CMK (cell line): ENCODE data around the genes TPCN2 and FADD.

GRCh38 chr11:68818070-68818668, 23.5 kb downstream of the CPT1A start:
- RRBS: 97% methylated on average over 2 of the region's 10 CpGs

DNA sequence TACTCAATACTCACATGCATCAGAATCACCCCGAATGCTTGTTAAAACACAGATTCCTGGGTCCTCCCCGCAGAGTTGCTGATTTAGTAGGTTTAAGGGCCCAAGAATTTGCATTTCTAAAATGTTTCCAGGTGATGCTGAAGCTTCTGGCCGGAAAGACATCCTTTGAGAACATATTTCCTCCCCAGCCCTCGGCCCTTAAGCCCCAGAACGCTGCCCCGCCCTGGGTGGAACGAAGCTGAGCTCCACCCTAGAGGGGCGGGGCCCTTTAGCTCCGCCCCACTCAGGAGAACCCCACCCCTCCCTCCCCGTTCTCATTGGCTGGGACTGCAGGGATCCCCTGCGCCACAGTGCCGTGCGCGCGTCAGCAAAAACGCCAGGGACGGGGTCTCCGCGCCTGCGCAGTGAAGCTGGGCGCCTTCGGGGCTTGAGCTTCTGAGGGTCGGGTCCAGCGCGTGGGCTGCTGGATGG, at the start of gene TPCN2:
TPCN2 (plus strand) TSS at position 402 of the 471 bp plus-strand sequence.
- RRBS: no CpG with 5 or more reads among the region's 25 CpGs

DNA sequence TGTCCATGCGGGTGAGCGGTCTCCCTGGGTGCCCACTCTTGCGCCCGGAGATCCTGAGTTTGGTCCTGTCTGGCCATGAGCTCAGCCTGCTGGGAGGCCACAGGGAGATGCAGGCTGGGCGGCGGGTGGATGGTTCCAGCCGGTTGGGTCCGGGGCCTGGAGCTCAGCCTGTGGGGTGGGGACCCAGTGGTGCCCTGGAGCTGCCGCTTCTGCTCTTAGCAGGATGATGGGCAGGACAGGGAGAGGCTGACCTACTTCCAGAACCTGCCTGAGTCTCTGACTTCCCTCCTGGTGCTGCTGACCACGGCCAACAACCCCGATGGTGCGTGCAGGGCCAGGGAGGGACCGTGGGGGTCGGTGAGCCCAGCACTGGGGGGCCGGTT, 18.5 kb downstream of the TPCN2 start:
- RRBS: 98% methylated on average over 7 of the region's 15 CpGs

DNA sequence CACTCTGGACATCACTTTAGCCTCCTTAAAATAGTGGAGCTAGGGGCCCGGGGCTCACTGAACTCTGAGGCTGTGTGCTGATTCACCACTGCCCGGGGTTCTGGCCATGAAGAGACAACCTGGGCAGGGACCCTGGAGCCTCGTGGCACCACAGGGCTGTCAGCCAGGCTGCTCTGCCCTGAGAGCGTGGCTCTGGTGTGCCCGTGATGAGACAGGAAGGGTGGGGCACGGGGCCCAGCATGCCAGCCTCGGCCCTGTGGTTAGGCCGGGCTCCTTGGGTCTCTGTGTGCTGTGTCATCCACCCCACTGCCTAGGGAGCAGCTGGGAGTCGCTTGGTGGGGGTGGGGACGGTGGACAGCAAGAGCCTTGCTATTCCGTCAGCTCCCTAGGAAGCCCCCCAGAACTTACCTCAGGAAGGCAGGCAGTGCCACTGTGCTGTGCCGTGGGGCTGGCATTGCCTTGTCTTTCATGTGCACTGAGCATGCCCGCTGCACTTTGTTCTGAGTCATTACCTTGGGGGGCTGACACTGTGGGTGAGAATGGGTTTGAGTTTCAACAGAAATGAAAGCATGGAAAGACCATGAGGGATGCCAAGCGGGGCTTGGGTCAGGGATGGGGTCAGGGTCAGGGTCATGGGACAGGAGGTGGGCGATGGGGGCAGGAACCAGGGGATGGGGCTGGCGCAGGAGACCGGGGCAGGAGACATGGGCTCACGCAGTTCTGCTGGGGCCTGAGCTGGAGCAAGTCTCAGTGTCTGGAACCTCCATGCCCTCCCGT, 31.8 kb downstream of the TPCN2 start:
- RRBS: 15% methylated on average over 2 of the region's 19 CpGs

DNA sequence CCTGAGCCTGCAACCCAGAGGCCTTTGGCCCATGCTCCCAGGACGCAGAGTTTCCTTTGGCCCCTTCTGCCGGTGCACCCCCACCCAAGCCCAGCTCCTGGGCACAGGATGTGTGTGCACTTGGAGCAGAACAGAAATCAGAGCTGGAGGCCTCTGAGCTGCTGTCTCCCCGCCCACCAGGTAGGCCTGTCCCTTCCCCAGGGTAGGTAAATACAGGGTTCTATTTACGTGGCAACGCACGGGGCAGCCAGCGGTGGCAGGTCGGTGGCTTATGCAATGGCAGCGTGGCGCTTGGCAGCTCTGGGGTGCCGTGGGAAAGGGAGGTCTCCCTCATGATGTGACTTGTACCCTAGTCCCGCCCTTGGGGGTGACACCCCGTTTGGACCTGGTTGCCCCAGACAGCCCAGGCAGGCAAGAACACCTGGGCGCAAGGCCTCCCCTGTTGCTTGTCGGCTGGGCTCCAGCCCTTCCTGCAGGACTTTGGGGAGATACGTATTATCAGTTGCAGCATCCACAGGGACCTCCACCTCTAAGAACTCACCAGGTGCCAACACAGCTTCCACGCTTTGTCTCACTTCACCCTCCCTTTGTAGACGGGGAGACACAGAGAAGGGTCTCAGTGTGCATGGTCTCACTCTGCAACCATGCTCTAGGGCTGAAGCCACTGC, 20.8 kb upstream of the MYEOV start:
- RRBS: no CpG with 5 or more reads among the region's 18 CpGs

- RRBS: no CpG with 5 or more reads among the region's 9 CpGs
These were observed 107.7 kb downstream of the MYEOV start for GRCh38 chr11:69401562-69402126.

- RRBS: no CpG with 5 or more reads among the region's 17 CpGs
These were observed 2.8 kb downstream of the CCND1 start for GRCh38 chr11:69643777-69644099.

DNA sequence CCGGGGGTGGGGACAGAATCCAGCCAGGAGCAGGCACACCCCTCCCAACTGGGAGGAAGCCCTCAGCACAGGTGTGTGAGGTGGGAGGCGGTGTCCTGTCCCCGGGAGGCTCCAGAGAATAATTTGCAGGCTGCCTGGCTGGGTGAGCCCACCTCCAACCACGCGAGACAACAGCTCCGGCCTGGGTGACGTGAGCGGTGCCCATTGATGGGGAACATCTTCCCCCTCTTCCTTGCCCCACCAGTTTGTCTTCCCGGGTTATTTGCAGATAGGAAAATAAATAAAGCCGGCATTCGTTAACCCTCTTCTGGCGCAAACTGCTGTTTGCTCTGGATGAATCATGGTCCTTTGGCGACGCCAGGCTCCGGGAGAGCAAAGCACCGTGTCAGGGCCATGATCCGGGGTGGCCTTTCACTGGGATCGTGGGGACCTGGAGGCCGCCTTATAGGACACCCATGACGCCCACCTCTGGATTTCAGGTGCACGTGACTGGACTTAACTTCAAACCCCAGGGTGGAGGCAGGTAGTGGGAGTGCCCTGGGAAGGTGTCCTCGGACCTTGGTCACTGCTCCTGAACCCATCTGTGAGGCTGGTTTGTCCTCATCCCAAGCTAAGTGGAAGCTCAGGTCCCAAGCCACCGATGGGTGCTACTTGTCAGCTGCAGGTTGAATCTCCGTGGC, 13.9 kb downstream of the CCND1 start:
- RRBS: 91% methylated on average over 15 of the region's 24 CpGs

DNA sequence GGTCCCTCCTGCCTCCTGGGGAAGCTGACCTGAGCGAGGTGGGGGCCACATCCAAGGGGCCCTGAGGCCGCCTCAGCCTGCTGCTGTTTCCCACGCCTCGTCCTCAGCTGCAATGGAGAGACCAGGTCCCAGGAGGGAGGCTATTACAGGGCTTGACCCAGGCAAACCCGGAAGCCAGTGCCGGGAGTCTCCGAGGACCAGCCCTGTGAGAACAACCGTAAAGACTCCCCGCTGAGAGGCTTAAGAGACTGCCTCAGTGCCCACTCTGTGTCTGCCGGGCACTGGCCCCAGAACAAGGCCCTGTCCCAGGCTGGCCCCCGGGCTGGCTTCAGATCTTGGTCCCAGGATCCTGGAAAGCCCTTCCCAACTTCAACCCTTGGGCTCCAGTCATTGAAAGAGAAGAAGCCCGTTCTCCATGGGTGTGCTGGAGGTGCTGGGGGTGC, 124.3 kb upstream of the FGF3 start:
- RRBS: 66% methylated on average over 4 of the region's 12 CpGs

GRCh38 chr11:69965763-69966746, 112.1 kb upstream of the ANO1 start:
- RRBS: 37% methylated on average over 4 of the region's 25 CpGs

DNA sequence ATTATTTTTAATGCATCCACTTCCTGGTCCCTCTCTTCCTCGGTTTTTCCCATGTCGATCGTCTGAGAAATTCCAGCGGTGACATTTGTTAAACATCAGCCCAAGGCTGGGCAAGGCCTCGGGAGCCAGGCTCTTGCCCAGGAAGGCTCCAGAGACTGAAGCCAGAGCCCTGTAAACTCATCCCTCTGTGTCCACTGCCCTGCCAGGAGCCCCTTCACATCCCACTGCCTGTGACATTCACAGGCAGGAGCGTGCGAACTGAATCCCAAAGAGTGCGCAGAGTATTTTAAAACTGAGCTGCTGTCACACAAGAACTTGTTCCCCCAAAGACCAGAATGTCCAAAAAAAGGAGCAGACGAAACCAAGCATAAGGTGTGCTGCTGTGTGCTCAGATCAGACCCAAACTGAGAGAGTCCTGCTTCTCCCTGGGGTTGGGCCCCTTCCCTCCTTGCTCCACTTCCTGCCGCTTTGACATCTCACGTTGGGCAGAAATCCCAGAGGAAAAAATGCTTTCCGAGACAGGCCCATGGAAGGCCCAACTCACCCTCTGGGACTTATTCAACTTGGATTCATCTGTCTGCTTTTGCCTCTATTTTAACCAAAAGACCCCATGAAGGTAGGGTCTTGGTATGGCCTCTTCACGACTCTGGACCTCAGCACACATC, 56.4 kb upstream of the ANO1 start:
- RRBS: no CpG with 5 or more reads among the region's 13 CpGs

DNA sequence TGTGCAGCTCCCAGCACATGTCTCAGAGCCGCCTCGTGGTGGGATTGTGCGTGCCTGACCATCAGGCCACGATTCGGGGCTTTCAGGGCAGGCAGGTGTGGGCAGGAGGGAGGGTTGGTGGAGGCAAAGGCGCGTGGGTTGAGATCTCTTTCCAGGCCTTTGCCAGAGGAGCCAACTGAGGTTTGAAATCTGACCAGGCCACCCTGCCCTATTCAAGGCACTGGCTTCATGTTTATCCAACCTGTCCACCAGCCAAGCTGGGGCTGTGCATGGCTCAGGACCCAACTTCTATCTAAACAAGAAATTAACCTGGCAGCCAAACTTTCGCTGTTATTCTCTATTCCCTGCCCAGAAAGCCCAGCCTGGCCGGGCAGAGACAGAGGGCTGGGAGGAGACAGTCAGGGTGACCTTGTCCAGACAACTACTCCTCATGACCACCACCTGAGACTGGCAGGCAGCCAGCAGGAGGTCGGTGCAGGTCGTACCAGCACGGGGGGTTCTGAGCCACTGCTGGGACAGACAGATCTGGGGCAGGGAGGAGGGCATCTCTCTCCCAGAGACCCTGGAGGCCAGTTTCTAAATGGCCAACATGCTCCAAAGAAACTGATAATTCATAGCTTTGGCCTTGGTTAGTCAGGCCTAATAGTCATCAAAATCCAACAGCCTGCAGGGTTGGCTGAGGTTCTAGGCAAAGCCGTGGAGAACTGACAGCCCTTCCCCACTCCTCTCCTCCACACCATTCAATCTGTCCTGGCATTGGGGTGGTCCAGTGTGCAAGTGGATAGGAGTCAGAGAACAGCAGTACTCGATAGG, 28.2 kb downstream of the ANO1 start:
- RRBS: no CpG with 5 or more reads among the region's 14 CpGs

DNA sequence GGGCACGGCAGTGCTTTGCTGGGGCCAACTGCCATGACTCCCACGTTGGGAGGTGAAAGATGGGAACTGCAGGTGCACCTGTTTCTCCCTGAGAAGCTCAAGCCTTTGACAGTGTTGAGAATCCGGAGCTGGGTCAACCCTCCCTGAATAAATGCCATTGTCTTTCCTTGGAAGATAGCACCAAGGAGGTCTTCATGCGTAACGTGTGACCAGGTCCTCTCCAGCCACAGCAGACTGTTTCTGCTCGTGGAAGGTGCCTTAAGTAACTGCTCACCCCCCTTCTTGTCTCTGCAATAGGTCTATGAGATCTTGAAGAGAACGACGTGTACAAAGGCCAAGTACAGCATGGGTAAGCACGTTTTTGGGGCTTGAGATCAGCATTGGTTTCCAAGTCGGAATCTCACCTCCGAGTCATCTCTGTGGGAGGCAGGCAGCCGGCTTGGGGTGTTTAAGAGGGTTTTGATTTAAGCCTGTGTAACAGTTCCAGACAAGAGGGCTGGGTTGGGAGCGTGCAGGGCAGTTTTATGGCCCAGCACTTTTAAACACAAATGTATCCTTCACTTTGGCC, 30.0 kb downstream of the ANO1 start:
- RRBS: no CpG with 5 or more reads among the region's 13 CpGs

GRCh38 chr11:70161454-70162120, 41.5 kb upstream of the FADD start:
- RRBS: 55% methylated on average over 4 of the region's 18 CpGs

DNA sequence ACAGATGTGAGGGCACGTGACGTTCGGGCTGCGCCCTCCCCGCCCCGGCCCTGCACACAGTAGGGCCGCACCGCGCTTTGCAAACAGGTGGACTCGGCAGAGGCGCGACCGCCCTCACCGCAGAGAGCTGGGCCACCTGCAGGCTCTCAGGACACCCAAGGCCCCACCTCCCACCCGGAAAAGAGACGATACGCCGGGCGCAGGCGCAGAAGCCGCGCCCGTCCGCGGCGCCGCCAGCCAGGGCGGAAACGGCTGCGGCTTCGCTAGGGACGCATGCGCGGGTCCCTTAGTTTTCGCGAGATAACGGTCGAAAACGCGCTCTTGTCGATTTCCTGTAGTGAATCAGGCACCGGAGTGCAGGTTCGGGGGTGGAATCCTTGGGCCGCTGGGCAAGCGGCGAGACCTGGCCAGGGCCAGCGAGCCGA, at the start of gene FADD:
FADD (plus strand) TSS at position 318 of the 425 bp plus-strand sequence.
- RRBS: under 1% methylated on average over 5 of the region's 48 CpGs

DNA sequence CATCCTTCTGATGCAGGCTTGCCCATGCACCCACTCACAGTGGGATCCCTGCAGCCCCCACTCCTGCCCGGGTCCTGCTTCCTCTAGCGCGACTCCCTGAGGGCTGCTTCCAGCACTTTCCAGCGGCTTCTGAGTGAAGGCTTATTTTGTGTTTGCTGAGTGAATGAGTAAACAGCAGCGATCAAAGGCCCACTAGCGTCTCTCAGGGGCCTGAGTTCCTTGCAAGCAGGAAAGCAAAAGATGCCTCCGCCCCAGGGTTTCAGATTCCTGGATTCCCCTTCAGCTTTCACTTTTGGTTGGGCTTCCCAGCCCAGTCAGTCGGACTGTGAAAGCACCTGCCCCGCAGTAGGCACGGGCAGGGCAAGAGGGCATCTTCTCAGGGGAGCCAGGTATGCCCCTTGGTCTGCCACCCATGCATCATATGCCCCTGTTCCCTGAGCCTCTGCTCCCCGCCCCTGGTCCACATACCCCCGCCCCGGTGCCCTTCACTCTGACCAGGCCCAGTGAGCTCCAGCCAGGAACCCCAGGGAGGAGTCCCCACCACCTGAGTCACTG, 9.2 kb downstream of the FADD start:
- RRBS: no CpG with 5 or more reads among the region's 13 CpGs

DNA sequence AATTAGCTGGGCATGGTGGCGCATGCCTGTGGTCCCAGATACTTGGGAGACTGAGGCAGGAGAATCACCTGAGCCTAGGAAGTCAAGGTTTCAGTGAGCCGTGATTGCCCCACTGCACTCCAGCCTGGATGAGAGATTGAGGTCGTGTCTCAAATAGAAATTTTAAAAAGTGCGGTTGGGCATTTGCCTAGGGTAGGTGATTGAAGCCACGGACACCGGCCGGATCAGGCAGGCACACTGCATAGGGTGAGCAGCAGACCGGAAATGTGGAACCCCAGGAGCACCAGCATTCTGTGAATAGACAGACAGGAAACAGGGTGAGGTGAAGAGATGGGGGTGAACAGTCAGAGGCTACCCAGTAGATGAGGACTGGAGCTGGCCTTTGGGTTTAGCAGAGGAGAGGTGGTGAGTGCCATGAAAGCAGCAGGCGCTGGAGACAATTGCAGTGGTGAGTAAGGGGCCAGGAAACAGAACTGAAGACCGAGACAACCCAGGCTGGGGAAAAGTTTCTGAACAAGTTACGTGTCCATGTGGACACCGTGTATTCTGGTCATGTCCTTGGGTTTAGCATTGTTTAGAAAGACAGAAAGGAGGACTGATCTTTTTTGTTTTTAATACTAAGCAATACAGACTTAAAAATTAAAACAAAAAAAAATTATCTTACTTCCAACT, 43.5 kb downstream of the PPFIA1 start:
- RRBS: no CpG with 5 or more reads among the region's 12 CpGs

GRCh38 chr11:70324289-70324679, 53.8 kb downstream of the PPFIA1 start:
- RRBS: no CpG with 5 or more reads among the region's 4 CpGs

DNA sequence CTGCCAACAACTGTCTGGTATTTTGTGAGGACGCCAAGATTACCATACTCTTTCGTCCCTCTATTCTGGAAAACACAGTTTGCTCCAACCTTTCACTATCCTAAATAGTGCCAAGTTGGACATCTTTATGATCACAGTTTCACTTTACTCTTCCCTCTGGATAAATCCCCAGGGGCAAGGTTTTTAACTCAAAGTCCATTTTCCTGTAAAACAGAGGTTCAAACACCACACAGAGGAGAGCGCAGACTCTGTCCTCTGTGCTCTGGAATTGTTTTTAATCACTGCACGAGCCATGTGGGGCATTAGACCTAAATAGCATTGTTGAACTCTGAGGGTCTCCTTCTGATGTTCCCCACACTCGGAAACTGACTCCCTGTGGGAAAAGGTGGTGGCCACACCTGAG, 39.1 kb downstream of the SHANK2 start:
- RRBS: no CpG with 5 or more reads among the region's 5 CpGs

DNA sequence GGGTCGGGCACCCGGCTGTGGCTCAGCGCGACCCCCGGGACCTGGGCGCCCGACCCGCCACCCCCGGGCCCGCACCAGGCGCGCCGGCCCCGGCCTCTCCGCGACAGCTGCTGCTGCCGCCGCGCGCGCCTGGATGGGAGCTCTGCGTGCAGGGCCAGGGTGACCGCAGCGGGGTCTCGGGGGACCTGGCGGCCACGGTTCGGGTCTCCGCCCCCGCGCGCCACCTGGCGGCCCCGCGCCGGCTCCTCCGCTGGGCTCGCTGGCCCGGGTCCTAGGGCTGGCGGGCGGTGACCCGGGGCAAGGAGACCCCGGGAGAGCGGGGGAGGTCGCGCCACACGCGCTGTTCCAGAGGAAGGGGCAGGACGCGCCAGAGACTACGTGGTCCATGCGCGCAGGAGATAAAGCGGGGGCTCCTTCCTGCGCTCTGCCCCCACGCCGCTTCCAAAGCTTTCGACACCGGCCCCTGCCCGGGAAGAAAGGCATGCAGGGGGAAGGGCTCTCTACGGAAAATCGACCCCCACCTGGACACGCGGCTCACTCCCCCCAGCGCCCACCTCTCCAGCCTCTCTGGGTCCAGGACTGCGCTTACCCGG, 569 bp downstream of the SHANK2 start:
- RRBS: no CpG with 5 or more reads among the region's 67 CpGs